Camera-type eye (tissue), 1 donor: ENCODE results near the gene PFN4.

DNA sequence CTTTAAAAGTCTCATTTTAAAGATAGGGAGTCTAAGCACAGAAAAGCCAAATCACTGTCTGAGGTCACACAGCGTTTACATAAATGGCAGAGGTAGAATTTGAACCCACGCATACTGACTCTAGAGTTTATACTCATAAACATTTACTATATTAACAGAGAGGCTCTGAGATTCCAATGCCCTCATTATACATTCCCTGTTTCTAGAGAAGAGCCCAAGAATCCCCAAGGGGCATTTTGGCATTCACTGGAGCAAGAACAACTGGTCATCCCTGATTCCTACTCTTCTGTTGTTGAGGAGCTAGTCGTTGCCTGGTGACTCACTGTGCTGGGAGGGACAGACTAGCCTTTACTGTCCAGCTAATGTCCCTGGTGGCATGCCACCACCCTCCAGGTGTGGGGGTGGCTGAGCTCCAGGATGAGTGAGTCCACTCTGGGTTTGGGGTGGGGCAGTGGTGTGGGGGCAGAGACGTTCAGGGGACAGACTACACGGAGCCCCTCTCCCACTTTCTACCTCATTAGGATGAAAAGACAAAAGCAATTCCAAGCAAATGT is 49.2 kb downstream of the RHOB start:
- RAMPAGE, long total RNA, result no peak

- RAMPAGE, long total RNA, result no peak
Measured at GRCh38 chr2:20516942-20517491, 70.1 kb downstream of the RHOB start.

- RAMPAGE, long total RNA, result no peak
Measured at GRCh38 chr2:20578822-20579958, 71.7 kb downstream of the HS1BP3 start.

DNA sequence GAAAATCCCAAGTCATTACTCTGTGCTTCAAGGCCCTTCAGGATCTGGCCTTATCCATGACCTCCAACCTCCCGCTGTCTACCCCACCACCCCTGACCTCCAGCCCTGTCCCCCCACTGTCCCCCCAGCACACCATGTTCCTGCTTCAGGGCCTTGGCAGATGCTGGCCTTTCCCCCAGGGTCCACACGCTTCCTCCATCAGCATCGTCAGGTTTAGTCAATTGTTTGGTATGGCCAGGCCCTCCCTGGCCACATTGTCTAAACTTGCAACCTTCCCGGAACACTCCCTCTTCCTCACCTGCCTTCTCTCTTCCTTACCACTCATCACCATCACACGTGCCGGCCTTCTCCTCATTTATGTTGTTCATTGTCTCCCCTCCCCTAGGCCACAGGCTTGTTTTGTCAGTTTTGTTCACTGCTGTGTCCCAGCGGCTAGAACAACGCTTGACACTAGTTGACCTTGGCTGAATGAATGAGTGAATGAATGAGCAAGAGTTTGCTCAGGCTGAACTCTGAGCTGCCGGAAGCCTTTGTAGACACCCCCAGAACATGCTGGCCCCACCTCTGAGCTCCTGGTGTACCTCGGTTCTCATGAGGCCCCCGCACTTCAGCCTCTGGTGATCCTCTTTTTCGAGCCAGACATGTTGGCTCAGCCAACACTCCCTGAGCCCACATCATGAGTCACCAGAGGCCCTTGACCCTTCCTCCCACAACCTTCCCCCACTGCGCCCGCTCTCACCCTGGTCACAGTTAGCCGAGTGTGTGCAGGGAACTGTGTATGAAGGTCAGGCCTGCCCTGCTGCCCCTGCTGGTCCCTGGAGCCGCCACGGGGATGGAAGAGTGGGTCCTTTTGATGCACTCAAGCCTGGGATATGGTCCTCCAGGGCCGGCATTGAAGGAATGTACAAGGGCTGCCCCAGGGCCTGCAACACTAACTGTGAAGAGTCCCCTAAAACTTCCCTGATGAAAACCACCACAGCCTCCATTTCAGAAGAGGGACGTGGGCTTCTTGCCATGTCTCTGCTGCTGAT is 57.6 kb downstream of the HS1BP3 start:
- RAMPAGE, long total RNA, result no peak

- RAMPAGE, long total RNA, result no peak
Measured at GRCh38 chr2:20595865-20596626, 54.9 kb downstream of the HS1BP3 start.

DNA sequence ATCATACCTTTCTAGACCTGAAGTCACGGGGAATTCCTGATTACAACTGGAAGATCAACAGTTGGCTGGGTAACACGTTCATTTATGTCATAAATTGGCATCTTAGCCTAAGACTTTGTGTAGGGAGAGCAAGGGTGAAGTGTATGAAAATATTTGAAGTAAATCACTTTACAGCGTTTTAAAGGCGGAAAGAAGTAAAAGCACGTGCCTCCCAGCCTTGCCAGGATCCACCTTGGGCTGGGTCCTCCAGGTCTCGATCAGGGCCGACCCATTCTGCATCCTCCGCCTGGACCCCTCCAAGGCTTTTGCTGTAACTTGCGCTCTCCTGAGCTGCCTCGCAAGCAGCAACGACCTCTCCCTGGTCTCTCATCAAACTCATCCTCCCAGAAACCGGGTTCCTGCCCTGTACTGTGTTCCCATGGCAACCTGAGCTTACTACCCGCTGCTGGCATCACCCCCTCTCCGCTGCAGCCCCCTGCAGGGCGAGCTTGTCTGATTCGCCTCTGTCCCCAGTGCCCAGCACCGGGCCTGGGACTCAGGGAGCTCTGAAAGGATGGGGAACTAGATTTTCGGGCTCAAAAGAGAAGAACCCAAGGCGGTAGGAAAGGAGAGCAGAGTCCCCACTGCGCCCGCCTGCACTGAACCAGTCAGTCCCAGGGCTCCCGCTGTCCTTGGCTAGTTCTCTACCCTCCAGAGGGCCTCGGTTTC is 611 bp downstream of the HS1BP3 start:
- RAMPAGE, long total RNA, result no peak

DNA sequence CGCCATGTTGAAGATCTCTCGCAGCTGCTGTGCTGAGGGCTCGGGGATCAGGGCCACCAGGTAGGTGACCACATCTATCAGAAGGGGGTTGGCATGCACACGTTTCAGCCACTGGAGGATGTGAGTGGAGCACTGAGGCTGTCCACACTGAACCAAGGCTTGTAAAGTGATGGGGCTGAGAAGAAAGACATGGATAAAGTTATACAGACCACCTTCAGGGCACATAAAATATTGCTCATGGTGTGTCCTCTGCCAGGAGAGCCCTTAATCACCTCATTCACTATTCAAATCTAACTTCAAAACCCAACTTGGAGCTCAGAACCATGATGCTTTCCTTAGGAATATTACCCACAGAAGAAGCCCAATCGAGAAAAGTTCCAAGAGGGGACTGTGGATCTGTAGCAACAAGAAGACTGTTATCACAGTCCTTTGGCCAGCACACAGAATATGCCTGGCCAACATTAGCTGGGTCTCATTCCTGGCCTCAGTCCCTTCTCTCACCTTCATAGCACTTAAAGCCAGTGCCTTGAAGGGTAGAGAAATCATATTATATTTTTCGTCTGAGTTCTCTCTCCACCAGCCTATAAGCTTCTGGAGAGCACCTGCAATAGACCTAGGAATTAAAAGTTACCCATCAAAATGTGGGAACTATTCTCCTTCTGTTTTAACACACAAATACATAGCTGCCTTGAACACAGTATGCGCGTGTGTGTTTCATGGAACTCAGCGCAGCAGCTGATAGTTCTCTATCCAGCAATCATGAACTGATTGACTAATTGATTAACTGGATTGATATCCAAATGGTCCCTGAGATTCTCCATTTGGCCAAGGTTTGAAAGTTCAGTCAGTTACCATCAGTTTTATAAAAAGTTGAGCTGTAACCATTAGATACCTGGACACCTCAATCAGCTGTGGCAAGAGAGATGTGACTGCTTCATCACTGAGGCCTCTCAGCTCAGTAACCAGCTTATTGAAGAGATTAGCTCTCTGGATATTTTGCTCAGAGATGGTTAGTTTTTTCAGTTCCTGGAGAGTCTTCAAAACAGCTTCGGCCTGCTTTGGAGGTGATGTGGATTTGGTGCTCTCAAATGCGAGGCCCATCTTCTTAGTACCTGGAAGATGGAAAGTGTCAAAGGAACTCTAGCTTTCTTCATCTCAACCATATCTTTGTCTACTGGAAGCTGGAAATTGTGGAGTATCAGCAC is 11.1 kb downstream of the APOB start:
- RAMPAGE, long total RNA, result no peak

- RAMPAGE, long total RNA, result no peak
Measured at GRCh38 chr2:22290251-22290494, 1094.8 kb upstream of the KLHL29 start.

- RAMPAGE, long total RNA, result no peak
Measured at GRCh38 chr2:23243028-23243697, 141.8 kb upstream of the KLHL29 start.

GRCh38 chr2:23351495-23351881 is 33.5 kb upstream of the KLHL29 start:
- RAMPAGE, long total RNA, result no peak

GRCh38 chr2:23523451-23524771 is 138.9 kb downstream of the KLHL29 start:
- RAMPAGE, long total RNA, result no peak

- RAMPAGE, long total RNA, result no peak
Measured at GRCh38 chr2:23526988-23527345, 142.0 kb downstream of the KLHL29 start.

DNA sequence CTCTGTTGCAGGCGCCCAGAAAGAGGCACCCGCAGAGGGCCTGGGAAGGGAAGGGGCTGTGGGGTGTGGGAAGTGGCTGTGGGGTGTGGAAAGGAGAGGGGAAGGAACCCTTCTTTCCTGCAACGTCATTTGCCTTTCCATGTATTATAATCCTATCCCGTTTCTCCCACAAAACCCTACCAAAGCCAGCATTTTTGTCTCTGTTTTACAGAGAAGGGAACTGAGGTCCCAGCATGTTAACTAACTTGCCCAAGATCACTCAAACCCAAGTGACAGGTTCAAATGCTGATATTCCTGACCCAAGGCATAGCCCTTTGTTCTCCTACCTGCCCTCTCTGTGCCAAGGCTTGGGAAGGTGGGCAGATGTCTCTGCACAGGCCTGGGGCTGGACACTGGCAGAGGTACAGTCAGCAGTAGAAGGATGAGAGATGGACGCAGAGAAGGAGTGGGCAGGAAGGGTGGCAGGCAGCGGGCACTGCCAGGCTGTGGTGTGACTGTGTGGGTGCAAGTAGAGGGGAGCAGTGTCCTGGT is 210.2 kb downstream of the KLHL29 start:
- RAMPAGE, long total RNA, result no peak

- RAMPAGE, long total RNA, result no peak
Measured at GRCh38 chr2:23771484-23772178, 155.3 kb downstream of the ATAD2B start.

DNA sequence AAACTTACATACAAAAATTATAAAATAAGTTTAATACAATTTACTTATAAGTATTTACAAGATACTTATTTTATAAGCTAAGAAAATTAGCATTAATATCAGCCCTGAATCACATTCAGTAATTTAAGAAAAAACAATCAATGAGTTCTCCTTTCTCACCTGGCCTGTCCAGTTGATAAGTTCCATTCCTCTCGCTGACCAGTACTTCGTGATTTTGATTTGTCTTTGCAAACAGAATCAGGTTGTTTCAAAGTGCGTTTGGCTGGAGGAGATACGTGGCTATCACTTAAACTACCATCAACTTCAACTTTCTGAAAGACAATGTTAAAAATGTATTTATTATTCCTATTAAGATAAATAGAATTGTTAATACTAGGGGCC is 31.3 kb downstream of the ATAD2B start:
- RAMPAGE, long total RNA, result no peak

DNA sequence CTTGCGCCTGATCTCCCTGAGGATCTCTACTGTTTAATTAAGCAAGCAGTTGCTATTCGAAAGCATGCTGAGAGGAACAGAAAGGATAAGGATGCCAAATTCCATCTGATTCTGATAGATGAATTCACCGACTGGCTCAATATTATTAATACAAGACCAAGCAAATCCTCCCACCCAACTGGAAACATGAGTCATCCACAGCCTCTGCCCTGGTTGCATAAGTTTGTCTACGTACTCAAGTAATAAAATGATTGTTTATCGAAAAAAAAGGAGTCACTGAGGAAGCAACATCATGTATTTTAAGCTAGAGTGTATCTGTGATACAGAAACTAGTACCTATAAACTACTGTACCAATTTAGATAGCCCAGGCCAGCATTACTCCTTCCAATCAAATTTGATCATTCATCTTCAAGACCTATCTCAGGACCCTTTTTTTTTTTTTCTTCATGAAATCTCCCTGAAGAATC is 26.0 kb downstream of the ATAD2B start:
- RAMPAGE, long total RNA, result no peak

DNA sequence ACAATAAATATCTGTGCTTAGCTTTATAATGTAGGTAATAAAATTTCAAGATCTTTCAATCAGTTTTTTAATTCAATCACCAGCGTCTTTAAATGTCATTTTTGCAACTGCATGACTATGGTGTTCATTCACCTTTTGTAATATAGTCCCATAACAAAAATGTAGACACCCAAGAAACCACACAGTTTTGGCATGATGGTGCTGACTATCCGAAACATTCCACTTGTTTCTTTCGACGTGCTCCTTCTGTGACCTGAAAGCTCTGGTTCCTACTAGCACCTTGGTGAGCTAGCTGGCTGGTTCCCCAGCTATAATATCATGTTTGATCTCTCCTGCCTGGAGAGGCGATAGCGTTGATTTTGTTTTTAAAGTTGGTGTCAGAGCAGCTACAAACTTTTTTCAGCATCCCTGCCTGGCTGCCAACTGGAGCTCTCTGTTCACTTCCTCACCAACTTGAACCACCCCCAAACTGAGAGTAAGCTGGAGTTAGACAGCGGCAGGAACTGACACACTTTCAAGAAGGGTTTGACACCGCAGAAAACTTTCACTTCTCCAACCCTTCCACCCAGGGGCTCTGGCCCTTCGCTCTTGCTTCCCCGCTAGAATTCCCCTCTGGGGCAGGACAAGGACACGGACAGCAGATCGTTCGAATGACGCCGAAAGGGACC is 1.1 kb downstream of the ATAD2B start:
- RAMPAGE, long total RNA, result no peak

GRCh38 chr2:24083101-24083675 is 1.4 kb downstream of the TP53I3 start:
- RAMPAGE, long total RNA, result no peak

DNA sequence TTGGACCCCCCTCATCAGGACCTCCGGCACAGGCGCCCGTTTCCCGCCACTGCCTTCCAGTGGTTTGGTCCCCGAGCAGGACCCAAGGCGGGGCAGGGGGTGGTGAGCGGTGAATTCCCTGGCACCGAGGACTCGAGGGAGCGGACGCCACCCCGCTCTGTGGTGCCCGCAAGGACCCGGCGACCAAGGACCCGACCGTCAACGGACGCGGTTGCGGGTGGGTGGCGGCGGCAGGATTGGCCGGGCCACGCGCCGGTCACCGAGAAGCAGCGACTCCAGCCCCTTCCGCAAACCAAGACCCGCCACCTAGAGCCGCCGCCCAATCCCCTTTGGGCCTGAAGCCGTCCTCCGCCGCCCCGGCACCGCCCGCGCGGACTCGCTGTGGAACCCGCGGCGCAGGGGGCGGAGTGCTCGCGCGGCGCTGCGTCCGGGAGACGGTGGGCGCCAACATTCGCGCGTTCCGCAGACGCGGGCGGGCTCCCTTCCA is at the start of gene PFN4:
Gene PFN4 (minus strand): TSS at position 238 of the 487 bp plus-strand sequence.
- RAMPAGE, long total RNA, result no peak

GRCh38 chr2:24124308-24124664 is 1.0 kb downstream of the FAM228B start:
- RAMPAGE, long total RNA, result no peak